Cardiac fibroblast (primary cell): ENCODE results near the gene VEPH1.

- RRBS = 2% methylated on average over 17 of the region's 82 CpGs
Observed at GRCh38 chr3:154121548-154122451, 610 bp downstream of the ARHGEF26 start.

DNA sequence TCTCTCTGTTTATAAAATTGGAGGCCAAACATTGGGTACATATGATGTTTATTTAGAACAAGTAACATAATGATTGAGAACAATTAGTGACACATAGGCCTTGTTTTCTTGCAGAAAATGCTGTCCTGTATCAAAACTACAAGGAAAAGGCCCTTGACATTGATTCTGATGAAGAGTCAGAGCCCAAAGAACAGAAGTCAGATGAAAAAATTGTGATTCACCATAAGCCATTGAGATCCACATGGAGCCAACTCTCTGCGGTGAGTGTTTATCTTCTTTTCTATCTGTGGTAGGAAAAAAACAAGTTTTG, 8.2 kb downstream of the ARHGEF26 start:
- RRBS = no CpG with 5 or more reads among the region's 1 CpG

GRCh38 chr3:154169018-154169803, 48.0 kb downstream of the ARHGEF26 start:
- RRBS = no CpG with 5 or more reads among the region's 9 CpGs

DNA sequence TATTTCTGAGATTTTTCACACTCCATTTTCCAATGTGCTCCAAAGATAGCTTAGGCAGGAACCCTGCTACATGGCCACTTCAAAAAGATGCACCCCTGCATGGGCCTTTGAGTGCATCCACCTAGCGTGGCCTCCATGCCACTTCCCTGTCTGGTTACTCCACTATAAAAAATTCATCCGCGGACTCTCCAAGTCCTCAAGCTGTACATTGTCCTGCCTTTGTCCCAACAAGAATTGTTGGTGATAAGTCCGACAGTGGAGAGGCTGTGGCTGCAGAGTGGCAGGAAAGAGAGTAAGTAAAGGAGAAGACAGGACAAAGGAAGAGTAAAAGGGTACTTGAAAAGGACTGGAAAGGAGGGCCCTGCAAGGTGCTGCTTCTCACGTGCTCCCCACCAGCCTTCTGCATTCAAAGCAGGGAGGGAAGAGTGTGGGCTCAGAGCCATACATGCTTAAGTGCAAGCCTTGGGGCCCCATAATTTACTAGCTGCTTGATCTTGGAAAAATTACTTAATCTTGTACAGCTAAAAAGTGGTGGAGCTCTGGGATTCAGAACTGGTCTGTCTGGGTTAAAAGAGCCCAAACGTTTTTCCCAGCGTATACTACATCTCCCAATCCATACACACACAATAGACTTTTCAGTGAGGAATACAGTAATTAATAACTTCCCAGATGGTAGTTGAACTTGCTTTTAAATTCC, 29.8 kb downstream of the MME start:
- RRBS = no CpG with 5 or more reads among the region's 7 CpGs

DNA sequence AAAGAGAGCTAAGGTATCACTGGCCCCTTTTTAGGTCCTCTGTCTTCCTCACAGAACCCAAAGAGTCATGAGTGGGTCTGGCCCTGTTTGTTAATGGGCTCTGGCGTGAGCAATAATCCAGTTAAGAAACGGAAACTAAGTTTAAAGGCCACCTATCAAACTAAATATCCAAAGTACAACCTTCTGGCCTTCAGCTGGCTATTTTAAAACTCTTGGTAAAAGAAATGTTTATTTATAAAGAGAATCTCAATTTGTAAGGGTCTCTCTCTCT, 71.0 kb upstream of the STRIT1 start:
- RRBS = no CpG with 5 or more reads among the region's 2 CpGs

- RRBS = no CpG with 5 or more reads among the region's 11 CpGs
Observed at GRCh38 chr3:155512064-155512567, 218.6 kb upstream of the STRIT1 start.

DNA sequence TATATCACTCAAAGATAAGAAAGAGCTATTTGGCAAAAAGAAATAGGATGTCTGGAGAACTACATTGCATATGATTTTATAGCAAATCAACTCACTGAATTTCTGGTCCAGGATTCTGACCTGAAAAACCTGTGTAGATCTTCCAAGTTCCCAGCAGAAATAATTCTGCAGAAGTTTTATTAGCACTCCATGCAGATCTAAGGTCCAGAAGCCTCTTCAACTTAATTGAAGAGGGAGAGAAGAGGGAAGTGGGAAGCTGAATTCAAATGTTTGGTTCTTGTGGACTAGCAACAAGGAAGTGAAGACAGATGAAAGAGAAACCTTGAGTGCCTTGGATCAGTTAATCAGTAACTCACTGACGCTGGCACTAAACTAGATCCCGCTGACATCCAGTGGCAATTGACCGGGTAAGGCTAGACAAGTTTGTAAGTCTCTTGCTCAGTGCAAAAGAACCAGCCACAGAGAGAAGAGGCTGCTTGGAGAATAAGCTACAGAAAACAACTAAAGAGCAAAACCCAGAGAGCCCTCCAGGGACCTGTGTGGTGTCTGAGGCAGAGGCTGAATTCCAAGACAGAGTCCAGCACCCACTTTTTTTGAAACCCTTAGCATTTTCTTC, 7.1 kb downstream of the PLCH1 start:
- RRBS = no CpG with 5 or more reads among the region's 3 CpGs

- RRBS = no CpG with 5 or more reads among the region's 6 CpGs
Observed at GRCh38 chr3:155743625-155743942, 1.3 kb downstream of the PLCH1 start.

GRCh38 chr3:155871287-155872029, 1.0 kb downstream of the GMPS start:
- RRBS = 1% methylated on average over 19 of the region's 57 CpGs

DNA sequence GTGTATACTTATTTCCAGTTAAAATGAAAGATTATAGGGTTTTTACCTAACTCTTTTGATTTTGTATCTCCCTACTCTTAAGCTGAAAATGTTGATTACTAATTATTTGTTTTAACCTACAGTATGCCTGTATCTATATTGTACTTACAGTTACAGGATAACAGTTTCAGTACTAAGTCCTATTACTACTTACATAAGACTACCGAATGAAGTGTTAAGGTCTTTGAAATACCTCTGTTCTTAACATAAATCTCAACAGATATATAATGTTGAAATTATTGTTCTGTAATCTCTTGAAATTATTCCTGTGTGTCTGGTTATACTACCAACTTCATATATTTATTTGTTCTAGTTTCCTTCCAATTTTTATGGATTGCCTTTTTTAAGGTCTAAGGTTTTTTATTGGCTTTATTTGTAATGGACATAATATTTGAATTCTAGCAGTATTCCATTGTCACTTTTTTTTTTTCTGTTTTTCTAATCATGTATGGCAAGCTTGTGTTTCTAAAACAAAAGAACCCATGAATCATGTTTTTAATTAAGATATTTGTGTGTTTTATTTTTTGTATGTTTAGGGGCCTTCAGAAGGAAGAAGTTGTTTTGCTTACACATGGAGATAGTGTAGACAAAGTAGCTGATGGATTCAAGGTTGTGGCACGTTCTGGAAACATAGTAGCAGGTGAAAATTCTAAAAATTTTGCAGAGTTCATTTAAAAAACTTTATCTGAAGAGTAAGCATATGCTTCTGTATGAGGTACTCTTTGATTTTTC, 35.3 kb downstream of the GMPS start:
- RRBS = no CpG with 5 or more reads among the region's 2 CpGs

DNA sequence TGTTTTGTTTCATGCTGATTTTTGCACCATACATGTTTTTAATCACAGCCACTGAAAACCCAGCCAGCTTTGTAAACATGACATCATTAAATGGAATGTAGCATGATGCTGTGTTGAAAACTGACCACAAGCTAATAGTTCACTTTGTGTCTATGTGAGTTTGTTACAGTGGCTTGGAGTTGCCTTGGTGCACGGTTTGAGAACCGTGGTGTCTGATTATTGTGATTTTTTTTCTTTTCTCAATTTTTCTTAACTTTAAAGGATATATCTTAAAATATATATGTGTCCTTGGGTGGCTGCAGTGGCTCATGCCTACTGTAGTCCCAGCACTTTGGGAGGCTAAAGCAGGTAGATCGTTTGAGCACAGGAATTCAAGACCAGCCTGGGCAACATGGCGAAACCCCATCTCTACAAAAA, 75.9 kb downstream of the GMPS start:
- RRBS = no CpG with 5 or more reads among the region's 4 CpGs

DNA sequence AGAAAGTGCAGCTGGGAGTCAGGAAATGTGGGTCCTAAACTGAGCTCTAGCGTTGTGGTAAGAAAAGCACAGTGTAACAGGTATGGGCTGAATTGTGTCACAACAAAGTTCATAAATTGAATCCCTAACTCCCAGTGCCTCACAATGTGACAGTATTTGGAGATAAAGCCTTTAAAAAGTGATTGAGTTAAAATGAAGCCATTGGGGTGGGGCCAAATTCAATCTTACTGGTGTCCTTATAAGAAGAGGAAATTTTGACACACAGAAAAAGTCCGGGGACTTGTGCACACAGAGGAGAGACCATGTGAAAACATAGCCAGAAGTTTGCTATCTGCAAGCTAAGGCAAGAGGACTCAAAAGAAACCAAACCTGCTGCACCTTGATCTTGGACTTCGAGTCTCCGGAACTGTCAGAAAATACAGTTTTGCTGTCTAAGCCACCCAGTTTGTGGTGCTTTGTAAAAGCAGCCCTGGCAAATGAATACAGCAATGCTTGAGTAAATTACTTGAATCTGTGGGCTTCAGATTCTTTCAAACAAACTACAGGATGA, 53.6 kb upstream of the SSR3 start:
- RRBS = no CpG with 5 or more reads among the region's 4 CpGs

GRCh38 chr3:156665411-156665800, 9.0 kb upstream of the TIPARP start:
- RRBS = no CpG with 5 or more reads among the region's 2 CpGs

DNA sequence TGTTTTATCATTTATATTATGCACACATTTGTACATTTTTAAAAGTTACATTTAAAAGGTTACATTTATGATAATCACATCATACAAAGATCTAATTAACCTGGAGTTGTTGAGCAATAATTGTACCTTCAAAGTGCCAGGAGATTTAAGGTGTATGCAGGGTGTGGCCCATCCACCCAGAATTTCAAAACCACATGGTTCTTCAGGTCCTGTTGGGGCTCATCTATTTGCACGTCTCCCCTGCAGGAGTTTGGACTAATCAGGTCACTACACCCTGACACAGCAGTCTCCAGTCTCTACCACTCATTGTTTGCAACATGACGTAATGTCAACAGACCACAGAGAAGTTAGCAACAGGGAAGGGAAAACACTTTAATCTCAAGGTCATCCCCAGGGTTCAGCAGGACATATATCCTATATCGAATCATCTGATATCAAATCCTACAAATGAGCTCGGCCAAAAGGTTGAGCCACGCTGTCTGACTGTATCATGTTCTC, 13.7 kb upstream of the LEKR1 start:
- RRBS = no CpG with 5 or more reads among the region's 5 CpGs

DNA sequence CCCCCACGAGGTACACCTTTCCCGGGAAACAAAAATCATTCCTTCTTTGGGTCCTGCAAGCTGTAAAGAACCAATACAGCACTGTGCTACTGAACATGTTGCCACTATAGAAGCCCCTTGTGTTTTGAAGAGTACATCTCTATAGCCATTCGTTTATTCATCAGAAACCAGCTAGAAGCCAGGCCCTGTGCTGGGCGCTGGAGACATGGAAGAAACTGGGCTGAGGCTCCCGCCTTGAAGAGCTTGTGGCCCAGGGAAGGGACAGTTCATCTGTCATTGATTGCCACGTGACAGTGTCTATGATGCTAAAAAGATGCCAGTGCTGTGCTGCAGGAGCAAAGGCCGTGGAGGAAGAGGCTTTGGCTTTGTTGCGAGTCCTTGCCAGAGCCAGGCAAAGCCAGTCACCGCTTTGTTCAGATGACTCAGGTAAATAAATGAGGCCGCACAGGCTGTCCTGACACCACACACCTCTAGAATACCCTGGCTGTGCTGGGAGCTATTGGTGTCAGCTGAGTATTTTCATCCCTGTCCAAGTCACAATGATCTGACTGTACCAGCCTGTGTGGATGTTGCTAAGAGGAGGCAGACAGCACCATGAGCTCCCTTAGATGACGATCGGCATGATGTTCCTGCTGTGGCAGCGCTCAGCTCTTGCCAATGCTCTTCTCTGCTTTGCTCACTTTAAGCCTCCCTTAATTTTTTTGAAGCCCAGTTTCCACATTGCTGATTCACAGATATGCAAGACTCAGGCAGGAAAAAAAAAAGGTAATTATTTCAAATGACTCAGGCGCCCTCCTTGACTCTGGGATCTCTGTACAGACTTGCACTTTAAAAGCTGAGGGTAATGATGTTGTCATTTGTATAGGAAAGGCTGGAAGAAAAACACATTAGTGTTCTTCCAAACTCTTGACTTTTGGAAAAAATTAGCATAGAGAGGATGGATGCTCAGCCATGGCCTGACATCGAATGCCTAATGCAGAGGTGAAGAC, 77.5 kb downstream of the CCNL1 start:
- RRBS = no CpG with 5 or more reads among the region's 15 CpGs

GRCh38 chr3:157088439-157089034, 71.4 kb downstream of the CCNL1 start:
- RRBS = 0% methylated on average over 5 of the region's 29 CpGs

DNA sequence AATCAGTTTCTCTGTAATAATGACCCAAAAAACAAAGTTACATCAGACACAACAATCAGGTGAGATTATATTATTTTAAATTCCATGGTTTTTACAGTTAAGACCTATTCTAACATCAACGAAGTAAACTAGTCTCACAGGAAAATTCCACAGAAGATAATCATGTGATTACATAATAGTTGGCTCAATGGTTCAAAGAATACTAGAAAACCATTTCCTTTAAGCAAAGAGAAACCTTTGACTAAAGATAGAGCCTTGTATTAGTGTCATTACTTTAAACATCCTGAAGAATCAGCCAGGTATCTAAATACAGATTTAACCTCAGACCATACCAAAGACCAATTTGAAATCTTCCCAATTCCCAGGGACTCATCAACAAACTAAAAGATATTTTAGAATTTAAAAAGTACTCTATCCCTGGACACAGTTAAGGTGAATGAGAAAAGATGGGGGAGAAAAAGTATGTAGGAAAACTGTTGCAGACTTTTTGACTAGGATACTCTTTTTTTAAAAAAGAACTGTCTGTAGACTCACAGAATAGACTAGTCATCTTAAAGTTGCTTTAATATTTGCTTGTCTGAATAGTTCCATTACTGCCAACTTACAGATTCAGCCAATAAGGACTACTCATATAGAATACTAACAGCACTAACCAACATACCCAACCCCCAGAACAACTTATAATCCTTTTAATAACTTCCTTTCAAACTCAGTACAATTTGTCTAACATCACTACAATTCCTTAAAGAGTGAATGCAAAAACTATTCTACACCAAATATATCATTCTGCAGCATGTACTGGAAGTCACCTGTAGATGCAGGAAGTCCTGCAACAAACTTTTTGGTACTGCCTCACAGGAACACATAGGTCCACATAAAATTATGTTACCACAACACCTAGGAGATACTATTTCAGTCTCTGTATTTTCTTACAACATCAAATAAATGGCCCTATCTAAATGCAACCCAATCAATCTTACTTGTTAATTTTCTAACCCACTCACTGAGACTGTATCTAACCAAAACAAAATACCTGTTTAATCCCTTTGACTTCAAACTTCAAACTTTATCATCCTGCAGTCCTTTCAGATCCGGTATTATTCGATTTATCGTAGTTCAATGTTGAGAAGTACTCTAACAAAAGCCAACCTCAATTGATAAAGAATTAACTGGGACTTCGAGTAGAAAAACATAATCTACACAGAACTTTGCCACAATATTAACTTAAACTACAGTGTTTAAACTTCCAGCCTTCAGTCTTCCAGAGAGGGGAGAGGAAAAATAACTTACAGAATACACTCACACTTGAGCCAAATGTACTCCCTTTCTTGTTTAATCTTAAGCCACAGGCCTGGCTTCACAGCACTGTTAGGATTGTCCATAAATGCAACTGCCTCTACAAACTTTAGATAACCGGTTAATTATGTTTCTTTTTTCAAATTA, 2.2 kb downstream of the CCNL1 start:
- RRBS = no CpG with 5 or more reads among the region's 6 CpGs

- RRBS = no CpG with 5 or more reads among the region's 4 CpGs
Observed at GRCh38 chr3:157282289-157282961, 122.5 kb upstream of the CCNL1 start.

GRCh38 chr3:157437175-157438037, 756 bp downstream of the PTX3 start:
- RRBS = no CpG with 5 or more reads among the region's 75 CpGs

GRCh38 chr3:157503094-157503879, at the start of gene VEPH1:
TSS of gene VEPH1 (minus strand) at chr3:157503416.
- RRBS = no CpG with 5 or more reads among the region's 6 CpGs